Cardiac septum (tissue), 1 donor: ENCODE results near the gene TBKBP1.

DNA sequence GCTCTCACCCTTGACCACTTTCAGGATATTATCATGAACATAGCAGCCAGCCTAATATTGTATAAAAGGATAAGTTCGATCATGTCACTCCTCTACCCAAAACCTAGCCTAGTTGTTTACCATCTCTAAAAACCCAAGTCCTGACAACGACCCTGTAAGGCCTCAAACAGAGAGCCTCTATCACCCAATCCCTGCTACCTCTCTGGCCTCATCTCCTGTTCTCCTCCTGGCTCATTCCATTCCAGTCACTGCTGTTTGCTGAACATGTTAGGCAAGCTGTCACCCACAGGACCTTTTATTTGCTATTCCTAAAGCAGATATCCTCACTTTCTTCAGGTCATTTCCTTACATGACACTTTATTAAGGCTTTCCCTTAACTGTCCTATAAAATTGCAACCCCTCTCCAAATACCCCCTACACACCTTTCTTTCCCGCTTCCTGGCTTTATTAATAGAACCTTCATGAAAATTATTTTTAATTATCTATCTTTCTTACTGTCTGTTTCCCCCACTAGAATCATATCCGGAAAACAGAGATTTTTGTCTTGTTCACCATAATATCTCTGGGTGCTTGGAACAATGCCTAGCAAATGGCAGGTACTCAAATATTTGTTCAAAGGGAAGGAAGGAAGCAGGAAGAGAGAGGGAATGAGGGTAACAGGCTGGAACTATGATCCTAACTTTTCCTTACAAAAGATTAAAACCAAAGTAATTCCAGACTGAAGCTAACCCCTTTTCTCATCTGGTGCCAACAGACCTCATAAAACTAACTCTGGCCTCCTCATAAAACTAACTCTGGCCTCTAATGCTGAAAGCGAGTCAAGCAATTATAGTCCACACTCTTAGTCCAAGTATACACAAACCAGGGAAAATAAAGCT is 85.0 kb downstream of the KANSL1 start:
- PRO-cap, result no peak

GRCh38 chr17:46181720-46181920 is 11.6 kb downstream of the KANSL1 start:
- PRO-cap, result no peak

- PRO-cap, result no peak
Observed at GRCh38 chr17:46190621-46191156, 2.5 kb downstream of the KANSL1 start.

DNA sequence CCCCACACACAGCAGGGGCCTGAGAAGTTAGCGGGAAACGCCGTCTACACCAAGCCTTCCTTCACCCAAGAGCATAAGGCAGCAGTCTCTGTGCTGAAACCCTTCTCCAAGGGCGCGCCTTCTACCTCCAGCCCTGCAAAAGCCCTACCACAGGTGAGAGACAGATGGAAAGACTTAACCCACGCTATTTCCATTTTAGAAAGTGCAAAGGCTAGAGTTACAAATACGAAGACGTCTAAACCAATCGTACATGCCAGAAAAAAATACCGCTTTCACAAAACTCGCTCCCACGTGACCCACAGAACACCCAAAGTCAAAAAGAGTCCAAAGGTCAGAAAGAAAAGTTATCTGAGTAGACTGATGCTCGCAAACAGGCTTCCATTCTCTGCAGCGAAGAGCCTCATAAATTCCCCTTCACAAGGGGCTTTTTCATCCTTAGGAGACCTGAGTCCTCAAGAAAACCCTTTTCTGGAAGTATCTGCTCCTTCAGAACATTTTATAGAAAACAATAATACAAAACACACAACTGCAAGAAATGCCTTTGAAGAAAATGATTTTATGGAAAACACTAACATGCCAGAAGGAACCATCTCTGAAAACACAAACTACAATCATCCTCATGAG is 30.6 kb downstream of the ARL17A start:
- PRO-cap, result no peak

- PRO-cap, result bidirectional peak, plus-strand start at chr17:46935975, minus-strand start at chr17:46935741
Observed at GRCh38 chr17:46935525-46936339, 12.8 kb downstream of the GOSR2 start.

- PRO-cap, result no peak
Observed at GRCh38 chr17:47159930-47160347, 29.2 kb downstream of the CDC27 start.

- PRO-cap, result no peak
Observed at GRCh38 chr17:47176238-47176818, 12.8 kb downstream of the CDC27 start.

DNA sequence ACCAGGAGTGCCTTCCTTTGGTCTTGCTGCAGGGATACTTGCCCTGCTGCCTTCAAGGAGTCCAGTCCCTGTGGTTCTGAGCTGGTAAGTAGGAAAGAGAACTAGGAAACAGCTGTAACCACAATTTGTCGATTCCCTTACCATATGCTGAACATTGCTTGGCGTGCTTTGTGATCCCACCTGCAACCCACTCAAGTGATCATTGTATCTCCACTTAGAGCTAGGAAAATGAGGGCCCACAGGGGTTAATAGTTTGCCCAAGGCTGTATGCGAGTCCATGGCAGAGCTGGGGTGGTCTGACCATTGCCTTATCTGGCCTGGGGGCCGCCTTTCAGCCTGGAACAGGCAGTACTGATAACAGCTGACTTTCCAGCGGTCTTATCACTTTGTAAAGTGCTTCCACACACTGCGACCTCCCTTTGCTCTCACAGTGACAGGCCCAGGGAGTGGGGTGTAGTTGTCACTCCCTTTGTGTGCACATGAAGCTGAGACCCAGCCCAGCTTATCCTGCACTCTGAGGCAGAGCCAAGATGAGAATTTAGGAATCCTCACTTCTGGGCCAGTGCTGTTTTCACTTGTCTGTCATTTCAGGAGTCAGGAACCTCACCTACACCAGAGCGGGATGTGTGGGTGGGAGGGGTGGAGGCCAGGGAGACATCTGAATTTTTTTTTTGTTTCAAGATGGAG is 9.8 kb downstream of the MYL4 start:
- PRO-cap, result no peak

DNA sequence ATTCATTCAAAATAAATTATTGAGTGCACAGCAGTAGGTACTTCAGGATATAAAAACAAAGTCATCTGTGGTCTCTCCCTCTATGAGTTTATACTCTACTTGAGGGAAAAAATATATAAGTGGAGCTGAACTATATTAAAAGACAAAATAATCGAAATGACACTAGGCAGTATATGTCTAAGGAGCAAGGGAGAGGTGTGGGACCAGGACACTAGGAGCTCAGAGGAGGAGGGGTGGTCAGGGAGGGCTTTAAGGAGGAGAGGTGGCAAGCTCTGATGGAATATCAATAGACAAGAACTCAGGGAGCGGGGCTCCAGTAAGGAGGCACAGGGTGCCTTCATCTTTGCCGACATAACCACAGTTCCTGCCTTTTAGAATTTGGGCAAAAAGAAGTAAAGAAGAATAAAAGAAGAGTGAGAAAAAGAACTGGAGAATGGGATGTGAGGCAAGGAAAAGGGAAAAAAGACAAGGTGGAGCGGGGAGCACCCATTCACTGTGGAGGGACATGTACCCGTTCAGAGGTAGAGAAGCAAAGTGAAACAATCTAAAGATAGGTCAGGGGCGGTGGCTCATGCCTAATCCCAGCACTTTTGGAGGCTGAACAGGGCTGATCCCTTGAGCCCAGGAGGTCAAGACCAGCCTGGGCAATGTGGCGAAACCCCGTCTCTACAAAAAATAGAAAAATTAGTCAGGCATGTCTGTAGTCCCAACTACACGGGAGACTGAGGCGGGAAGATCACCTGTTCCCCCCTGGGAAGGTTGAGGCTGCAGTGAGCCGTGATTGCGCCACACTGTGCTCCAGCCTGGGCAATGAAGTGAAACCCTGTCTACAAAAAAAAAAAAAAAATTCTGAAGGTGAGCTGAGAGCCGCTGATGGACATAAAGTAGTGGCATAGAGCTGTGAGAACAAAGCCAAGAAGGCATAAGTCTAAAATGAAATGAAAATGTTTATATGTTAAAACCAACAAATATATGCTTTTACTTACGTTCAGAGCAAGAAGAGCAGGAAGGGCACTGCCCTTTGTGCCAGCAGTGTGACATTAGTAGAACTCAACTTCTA is 21.6 kb downstream of the MYL4 start:
- PRO-cap, result no peak

GRCh38 chr17:47491514-47492095 is 39.3 kb upstream of the NPEPPS start:
- PRO-cap, result no peak

DNA sequence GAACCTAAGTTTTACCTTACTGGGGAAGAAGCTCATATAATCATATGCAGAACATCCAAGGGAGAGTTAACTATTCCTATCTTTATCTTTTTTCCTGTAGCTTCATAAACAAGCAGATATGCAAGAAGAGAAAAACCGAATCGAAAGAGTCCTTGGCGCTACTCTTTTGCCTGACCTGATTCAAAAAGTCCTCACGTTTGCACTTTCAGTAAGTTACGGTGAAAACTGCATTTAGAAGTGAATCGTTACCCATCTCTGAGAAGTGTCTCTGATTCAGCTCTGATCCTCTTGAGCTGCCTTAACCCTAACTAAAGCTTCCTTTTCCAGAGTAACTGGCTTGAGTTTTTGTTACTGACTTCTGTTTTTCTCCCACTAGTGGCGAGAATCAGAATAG is 31.5 kb upstream of the KPNB1 start:
- PRO-cap, result no peak

DNA sequence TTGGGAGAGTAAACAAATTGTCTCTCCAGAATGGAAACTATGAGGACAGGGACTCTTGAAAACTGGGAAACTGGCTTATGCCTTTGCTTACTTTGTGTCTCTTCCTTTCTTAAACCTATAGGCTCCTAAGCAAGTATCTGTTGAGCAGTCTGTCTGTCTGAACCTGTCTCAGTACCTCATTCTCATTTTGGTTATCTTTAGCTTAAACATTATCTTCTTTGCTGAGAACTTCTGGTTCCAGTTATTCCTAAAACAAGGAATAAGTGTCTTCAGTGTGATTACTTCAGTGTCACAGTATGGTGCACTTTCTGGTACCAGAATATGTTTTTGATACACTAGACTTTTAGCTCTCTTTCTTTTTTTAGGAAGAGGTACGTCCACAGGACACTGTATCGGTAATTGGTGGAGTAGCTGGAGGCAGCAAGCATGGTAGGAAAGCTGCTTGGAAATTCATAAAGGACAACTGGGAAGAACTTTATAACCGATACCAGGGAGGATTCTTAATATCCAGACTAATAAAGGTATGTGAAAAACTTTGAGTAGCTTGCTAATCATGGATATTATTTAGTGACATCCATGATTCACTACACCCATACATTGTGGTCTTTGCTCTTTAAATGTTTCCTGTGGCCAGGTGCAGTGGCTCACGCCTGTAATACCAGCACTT is 30.9 kb upstream of the KPNB1 start:
- PRO-cap, result no peak

DNA sequence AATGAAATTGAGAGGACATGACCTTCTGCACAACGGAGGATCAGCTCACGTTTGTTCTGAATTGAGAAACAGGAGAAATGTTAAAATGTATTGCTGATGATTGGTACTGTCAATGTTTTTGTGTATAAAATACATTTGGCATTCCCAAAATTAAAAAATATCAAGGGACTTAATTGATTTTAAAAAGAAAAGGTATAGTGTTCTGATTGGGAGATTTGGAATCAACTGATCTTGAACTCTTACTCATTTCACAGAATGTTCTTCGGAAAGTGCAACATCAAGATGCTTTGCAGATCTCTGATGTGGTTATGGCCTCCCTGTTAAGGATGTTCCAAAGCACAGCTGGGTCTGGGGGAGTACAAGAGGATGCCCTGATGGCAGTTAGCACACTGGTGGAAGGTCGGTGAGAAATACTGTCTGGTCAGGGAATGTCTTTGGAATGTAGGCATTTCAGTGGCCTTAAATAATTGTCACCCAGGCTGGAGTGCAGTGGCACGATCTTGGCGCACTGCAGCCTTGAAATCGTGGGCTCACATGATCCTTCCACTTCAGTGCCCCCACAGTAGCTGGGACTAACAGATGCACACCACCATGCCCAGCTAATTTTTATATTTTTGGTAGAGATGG is 19.5 kb upstream of the TBKBP1 start:
- PRO-cap, result no peak

- PRO-cap, result unidirectional peak, plus-strand start at chr17:47694064
Observed at GRCh38 chr17:47693359-47694358, at the start of gene TBKBP1. TSS of gene TBKBP1 (plus strand) at chr17:47694161.

- PRO-cap, result unidirectional peak, minus-strand start at chr17:47701143
Observed at GRCh38 chr17:47700686-47701434, 6.9 kb downstream of the TBKBP1 start.

- PRO-cap, result no peak
Observed at GRCh38 chr17:47734659-47735489, 1.8 kb downstream of the TBX21 start.

DNA sequence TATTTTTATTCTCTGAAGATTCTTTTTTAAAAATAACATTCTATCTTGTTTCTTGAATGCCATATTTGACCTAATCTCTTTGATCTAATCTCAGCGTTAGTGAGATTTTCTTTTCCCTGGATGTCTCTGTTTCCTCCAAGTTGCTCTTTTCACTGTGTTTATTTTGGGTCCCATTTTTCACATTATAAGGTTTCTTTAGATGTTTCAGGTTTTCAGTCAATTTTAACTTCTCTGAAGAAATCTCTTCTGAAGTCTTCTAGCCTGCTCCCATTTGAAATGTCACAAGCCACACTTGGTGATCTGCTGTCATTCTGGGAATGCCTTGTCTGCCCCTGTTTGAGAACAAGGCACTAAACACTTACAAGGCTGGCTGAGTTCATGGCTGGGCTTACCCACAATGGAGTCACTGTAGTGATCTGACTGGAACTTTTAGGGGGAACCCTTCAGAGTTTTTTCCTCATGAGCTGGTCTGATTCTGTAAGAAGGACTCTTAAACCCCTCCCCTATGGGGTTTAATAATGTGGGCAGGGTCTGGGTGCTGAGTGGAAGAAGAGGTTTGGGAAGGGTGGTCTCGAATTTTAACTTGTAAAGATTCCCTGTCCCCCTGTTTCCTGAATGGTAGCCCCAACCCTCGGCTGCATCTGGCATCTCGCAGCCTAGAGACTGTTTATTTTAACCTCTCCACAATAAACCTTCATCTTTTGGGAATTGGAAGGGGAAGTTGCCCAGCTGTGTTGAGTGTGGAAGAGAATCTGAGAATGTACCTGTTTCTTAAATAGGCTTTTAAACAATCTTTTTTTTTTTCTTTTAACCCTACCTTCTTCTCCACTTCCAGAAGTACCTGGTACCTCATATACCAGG is 30.6 kb downstream of the OSBPL7 start:
- PRO-cap, result no peak

DNA sequence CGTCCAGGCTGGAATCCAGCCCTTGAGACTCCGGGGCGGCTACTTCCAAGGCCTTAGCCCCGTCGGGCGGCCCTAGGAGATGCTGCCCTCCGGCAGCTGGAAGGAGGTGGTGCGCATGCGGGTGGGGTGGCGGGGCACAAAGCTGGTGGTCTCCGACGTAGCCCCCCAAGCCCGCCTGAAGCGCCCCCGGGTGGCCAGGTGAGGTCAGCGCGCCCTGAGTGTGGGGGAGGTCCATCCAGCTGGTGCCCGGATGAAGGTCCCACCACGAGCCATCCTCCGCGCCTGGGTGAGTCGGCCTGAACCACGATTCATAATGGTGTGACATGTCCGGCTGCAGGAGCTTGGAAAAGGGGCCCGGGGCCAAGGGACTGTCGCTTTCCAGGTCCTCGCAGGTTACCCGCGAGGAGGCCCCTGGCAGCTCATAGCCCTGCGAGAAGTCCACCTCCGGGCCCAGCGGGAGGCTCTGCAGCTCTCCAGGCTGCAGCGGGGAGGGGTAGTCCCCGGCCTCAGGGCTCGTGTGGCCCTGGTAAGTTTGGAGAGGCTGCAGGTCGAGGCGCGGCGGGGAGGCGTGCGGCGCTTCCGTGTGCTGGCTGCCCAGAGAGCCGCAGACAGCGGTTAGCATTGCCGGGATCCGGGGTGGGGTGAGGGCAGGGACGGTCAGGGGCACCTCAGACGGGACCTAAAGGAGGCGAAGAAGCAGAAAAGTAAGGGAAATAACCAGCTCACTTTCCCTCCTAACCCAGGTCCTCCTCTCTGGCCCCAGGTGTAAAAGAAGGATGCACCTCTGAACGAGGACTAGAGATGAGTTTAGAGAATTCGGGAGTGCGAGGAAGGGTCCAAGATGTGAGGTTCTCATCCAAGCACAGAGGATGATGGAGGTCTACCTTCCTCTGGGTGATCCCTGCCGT is 2.9 kb downstream of the SP6 start:
- PRO-cap, result no peak

DNA sequence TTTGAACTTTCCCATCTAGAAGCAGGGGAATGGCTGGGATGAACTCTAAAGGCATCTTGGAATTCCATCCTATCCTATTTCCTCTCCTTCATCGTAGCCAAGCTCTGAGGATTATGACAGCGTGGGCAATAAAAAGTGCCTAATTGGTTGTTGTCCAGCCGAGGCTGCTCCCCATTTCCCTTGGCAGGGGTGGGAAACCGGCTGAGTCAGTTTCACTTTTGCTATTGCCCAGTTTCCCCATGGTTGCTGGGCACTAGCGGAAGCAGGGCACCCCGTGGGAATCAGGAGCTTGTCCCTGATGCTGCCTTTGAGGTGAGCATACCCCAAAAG is 13.8 kb upstream of the SP2 start:
- PRO-cap, result no peak

GRCh38 chr17:47901930-47902490 is 6.0 kb downstream of the SP2 start:
- PRO-cap, result no peak